Left cardiac atrium (tissue), 1 donor: ENCODE results near the genes HNRNPM and OR7G1.

DNA sequence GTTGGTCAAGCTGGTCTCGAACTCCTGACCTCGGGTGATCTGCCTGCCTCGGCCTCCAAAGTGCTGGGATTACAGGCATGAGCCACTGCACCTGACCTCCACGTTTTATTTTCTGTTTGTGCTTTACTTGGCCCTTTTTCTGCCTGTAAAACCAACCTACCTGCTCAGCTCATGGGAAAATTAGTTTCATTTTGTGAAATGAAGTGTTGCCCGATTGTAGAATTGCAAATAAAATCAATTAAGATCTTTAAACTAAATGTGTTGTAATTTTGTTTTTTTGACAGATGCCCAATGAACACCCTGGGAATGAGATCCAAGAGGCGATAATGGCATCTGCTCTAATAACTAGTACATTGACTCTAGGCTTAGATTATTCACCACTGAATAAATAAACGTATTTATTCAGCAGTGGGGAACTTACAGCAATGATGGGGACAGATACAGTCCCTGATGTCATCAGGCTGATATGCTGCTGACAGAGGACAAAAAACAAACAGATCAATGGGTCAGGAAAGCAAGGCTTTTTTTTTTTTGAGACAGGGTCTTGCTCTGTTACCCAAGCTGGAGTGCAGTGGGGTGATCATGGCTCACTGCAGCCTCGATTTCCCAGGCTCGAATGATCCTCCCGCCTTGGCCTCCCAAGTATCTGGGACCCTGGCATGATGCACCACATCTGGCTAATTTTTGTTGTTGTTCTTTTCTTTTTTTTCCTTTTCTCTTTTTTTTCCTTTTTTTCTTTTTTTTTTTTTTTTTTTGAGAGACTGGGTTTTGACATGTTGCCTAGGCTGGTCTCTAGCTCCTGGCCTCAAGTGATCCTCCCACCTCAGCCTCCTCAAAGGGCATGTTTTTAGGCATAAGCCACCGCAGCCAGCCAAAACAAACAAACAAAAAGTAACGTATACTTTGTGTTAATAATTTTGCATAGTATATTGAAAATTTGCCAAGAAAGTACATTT, 2.0 kb upstream of the RAB11B start:
- PRO-cap = no peak

- PRO-cap = no peak
These were observed 6.7 kb downstream of the RAB11B start for GRCh38 chr19:8396528-8397600.

- PRO-cap = no peak
These were observed 8.8 kb downstream of the MARCHF2 start for GRCh38 chr19:8421680-8422570.

DNA sequence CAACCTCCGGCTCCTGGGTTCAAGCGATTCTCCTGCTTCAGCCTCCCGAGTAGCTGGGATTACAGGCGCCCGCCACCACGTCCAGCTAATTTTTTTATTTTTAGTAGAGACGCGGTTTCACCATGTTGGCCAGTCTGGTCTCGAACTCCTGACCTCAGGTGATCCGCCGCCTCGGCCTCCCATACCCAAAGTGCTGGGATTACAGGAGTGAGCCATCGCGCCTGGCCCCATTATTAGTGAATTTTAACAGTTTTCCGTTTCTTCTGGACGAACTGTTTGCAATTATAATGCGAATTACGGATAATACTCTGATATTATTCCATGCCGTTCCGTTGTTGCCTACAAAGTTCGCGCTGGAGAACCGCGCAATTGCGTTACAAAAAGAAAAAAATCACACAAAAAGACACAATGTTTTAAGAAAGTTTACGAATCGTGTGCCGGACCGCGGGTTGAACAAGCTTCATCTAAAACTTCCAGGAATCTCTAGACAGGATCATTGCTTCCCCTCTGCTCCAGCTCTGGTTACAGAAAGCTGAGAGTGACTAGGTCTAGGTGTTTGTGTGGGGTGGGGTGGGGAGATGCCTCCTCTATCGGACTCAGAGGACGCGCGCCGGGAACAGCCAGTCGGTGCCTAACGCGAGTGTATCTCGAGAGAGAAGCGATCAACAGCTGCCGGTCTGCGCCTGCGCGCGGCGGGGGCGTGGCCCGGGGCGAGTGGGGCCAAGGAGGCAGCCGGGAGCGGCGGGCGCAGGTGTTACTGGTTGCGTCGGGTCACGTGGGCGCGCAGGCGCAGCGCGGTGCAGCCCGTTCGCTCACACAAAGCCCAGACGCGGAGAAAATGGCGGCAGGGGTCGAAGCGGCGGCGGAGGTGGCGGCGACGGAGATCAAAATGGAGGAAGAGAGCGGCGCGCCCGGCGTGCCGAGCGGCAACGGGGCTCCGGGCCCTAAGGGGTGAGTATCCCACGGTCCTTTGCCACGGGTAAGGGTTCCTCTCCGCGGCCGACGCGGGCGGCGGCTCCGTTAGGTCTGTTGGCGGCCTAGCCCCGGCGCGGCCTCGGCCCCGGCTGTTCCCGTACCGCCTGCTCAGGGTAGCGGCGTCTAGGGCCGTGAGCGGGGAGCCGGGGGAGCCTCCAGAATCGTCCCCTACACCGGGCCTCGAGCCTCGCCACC, at the start of gene HNRNPM:
HNRNPM (plus strand) TSS at position 815 of the 1,170 bp plus-strand sequence.
- PRO-cap = bidirectional peak, plus-strand start at position 826 of the sequence, minus-strand start at position 642 of the sequence

DNA sequence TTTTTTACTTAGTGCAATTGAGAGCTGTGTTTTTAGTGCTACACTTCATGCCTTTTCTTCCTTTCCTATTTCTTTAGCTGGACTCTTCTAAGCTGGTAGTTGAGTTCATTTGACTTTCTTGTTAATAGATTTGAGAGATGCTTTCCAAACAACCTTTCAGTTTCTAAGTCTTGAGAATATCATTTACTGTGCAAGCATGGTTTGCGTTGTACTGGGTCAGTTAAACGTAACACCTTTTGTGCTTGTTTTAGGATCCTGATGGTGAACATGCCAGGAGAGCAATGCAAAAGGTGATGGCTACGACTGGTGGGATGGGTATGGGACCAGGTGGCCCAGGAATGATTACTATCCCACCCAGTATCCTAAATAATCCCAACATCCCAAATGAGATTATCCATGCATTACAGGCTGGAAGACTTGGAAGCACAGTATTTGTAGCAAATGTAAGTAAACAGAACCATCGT, 20.3 kb downstream of the HNRNPM start:
- PRO-cap = no peak

DNA sequence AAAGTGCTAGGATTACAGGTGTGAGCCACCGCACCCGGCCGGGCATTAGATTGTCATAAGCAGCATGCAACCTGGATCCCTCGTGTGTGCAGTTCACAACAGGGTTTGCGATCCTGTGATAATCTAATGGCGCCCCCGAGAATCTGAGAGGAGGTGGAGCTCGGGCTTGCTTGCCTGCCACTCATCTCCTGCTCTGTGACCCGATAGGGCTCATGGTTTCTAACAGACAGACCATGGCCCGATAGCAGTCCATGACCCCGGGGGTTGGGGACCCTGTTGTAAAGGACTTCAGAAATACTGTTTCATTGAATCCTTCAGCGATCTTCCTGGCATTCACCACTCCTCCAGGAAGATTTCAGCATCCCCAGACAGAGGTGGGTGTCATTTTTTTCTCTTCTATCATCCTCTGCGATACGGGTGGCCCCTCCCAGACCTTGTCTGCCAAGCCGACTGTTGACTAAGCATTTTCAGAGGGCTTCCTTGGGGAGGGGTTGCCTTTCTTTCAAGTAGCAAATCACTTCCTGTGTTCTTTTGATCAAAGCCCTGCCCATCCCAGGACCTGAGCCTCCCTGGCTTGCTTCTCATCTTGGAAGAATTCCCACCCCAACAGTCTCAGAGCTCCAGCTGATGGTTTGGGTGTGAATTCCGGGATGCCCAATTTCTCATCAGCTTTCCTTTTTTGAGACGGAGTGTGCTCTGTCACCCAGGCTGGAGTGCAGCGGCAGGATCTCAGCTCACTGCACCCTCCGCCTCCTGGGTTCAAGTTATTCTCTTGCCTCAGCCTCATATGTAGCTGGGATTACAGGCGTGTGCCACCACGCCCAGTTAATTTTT, 1.7 kb downstream of the MYO1F start:
- PRO-cap = no peak

- PRO-cap = no peak
These were observed 47.1 kb upstream of the OR1M1 start for GRCh38 chr19:9039787-9040192.

GRCh38 chr19:9115692-9116049, at the start of gene OR7G1:
Gene OR7G1, minus strand, starts transcription at chr19:9115763.
- PRO-cap = no peak

DNA sequence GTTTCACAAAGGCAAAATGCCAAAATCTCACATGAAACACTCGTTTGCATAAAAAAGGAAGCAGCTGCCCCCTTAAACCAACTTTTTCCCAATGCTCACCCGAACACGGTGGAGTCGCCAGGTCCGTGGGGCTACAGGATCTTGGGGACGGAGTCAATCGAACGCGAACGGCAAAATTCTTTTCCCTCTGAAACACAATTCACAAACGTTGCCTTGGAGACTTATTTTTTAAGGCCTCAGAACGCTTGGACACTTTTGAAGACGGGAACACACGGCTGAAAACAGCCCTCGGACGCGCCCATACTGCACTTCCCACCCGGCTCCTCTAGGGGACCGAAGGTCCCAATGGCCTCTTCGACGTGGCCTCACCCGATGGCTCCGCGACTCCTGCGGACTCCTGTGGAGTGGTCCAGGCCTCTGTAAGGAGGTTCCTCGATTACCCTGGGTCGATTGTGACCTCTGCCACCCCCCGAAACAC, 348 bp downstream of the ZNF560 start:
- PRO-cap = no peak

DNA sequence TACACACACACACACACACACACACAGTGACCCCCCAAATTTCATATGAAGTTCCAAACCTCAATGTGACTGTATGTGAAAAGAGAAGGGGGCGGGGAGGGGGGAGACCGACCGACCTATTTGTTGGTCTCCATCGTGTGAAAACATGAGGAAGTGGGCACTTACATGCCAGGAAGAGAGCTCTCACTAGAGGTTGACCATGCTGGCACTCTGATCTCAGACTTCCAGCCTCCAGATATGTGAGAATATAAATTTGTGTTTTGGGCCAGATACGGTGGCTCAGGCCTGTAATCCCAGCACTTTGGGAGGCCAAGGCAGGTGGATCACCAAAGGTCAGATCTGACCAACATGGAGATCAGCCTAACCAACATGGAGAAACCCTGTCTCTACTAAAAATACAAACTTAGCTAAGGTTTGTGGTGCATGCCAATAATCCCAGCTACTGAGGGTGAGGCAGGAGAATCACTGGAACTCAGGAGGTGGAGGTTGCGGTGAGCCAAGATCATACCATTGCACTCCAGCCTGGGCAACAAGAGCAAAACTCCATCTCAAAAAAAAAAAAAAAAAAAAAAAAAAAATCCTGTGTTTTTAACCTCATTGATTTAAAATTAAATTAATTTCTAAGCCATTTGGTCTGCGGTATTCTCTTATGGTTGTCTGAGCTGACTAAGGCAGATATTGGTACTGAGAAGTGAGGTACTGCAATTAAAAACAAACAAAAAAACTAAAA, 24.3 kb downstream of the ZNF562 start:
- PRO-cap = no peak

DNA sequence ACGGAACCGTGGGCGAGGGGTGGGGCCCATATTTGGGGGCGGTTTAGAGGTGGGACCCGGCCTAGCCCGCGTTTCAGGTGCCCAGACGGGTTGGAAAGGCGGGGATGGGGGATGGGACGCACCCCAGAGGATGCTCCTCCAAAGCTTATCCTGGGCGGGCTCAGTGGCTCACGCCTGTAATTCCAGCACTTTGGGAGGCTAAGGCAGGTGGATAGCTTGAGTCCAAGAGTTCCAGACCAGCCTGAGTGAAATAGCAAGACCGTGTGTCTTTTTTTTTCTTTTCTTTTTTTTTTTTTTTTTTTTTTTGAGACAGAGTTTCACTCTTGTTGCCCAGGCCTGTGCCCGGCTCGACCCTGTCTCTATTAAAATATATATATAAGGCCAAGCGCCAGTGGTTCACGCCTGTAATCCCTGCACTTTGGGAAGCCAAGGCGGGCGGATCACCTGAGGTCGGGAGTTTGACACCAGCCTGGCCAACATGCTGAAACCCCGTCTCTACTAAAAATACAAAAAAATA, 442 bp upstream of the ZNF562 start:
- PRO-cap = no peak

GRCh38 chr19:9792621-9793522, 24.3 kb upstream of the ZNF846 start:
- PRO-cap = bidirectional peak, plus-strand start at chr19:9792874, minus-strand start at chr19:9792533

DNA sequence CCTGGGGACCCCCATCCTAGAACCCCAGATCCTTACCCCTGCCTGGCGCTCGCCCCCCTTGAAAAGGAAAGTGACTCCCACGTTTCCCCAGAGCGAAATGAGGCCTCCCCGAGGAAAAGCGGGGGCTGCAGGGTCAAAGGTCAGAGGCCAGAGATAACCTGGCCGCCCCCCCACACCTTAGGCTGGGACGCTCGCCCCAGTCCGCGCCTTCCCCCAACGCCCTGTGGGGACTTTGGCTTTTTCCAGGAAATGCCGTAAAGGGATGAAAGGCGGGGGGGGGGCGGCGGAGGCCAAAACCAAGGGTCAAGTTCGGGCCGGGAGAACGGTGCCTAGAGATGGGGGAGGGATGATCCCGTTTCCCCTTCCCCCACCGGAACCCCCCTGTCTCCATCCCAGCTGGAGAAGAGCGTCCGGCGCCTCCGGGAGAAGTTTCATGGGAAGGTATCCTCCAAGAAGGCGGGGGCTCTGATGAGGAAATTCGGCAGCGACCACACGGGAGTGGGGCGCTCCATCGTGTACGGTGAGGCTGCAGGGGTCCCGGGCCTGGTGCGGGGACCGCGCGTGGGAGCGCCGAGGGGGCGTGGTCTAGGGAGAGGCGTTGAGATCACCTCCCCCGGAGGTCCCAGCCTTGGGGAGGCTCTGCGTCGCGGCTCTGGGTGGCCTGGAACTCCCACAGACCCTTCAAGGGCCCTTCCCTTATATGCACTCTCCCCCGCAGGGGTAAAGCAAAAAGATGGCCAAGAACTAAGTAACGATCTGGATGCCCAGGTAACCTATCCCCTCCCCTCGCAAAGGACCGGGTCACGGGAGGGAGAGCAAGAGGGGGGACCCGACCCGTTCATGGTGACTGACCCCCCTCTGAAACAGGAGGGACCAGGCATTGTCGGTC, 660 bp downstream of the SHFL start:
- PRO-cap = no peak

DNA sequence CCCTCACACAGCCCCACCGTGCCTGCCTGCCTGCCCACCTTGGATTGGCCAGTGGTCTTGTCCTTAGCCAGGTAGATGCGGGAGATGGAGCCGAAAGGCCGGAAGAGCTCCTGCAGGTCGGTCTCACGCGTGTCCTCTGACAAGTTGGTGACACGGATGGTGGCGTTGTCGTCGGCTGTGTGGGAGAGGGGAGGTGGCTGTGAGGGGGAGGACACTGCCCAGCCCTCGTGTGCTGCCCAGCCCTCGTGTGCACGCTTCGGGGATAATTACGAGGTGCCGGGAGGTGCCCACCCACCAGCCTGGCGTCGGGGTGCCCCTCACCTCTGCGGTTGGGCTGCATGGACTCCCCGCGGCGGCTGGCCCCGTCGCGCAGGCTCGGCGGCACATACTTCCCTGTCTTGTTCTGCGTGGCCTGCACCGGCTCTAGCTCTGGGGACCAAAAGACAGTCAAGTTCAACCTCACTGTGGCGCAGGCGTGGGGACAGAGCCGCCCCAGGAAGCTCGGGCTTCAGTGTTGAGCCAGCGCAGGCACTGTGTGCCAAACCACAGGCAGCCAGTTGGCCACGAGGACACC, 4.0 kb downstream of the EIF3G start:
- PRO-cap = no peak

DNA sequence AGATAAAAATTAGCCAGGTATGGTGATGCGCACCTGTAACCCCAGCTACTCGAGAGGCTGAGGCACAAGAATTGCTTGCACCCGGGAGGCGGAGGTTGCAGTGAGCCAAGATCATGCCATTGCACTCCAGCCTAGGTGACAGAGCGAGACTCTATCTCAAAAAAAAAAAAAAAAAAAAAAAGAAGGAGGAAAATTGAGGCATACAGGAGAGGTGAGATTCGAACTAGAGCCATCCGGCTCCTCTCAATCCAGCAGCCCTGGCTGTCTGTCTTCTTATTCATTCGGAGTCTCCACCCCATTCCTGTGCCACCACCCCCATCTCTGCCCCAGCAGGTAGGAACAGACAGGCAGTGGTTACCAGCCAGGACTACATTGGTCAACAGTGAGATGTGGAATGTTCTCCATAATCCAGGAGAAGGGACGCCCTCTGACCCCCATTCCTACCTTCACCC, 6.5 kb upstream of the S1PR2 start:
- PRO-cap = no peak

DNA sequence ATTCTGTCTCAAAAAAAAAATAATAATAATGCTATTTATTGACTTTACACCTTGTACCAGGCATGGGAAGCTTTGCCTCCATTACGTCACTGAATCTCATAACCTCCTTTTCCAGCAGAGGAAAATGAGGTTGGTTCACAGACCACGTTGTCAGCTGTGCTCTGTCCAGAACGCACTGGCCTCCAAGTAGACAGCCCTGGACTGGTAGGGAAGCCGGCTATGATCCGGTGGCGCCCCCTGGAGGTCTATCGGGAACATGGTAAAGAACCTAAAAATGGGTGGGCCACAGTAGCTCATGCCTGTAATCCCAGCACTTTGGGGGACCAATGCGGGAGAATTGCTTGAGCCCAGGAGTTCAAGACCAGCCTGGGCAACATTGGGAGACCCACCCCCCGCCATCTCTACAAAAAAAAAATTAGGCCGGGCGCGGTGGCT, 1.9 kb upstream of the MRPL4 start:
- PRO-cap = no peak

GRCh38 chr19:10267913-10268422, 3.0 kb upstream of the ICAM1 start:
- PRO-cap = bidirectional peak, plus-strand start at chr19:10268362, minus-strand start at chr19:10268255

DNA sequence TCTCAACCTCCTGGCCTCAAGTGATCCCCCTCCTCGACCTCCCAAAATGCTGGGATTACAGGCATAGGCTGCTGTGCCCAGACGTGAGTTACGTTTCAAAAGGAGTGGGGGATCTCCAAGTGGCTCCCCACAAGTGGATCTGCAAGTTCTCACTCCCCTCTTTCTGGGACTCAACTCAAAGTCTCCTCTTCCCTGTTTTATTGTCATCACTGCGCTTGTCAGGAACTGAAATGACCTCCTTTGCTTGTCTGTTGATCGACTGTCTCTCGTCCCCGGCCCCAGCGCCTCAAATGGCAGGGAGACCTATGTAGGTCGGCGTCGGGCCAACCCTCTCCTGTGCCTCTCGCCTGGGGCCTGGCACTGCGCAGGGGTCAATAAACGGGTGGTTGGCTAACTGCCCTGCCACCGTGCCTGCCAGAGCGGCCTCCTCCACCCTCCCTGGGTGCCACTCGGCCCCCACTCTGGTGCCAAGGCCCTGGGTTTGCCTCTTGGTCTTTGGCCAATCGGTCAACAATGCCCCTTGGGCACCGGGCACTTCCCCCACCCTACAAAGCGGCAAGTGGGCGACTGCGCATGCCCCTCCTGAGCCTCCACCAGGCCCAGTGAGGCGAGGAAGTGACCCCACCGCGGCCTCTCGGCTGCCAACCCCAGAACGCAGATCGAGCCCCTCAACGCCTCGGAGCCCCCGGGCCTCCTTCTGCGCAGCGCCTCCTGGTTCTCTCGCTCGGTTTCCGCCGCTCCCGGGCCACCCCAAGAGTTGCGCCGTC, 1.2 kb downstream of the KEAP1 start:
- PRO-cap = bidirectional peak, plus-strand start at position 593 of the sequence, minus-strand start at position 463 of the sequence

- PRO-cap = no peak
These were observed 763 bp downstream of the CDKN2D start for GRCh38 chr19:10568028-10568403.

DNA sequence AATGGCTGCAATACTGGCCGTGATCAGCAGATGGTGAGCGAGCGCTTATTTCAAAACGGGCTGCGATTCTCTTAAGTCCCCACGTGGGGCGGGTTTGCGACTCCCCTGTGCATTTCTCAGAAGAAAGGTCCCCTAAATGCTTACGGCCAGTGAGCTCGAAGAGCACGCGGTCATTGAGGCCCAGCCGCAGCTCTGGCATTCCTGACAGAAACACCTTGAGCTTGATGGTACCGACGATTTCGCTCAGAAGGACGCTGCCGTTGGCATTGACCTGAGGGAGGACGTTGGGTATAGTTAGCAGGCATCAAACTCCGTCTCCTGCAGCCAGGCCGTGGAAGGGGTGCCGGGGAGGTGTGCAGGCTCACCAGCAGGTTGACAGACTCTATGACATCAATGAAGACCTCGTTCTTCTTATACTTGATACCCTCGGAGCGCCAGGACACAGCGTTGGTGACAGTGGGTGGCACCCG, 6.0 kb downstream of the AP1M2 start:
- PRO-cap = no peak